Aortic smooth muscle cell (primary cell): ENCODE measurements around a stretch of chr2.

DNA sequence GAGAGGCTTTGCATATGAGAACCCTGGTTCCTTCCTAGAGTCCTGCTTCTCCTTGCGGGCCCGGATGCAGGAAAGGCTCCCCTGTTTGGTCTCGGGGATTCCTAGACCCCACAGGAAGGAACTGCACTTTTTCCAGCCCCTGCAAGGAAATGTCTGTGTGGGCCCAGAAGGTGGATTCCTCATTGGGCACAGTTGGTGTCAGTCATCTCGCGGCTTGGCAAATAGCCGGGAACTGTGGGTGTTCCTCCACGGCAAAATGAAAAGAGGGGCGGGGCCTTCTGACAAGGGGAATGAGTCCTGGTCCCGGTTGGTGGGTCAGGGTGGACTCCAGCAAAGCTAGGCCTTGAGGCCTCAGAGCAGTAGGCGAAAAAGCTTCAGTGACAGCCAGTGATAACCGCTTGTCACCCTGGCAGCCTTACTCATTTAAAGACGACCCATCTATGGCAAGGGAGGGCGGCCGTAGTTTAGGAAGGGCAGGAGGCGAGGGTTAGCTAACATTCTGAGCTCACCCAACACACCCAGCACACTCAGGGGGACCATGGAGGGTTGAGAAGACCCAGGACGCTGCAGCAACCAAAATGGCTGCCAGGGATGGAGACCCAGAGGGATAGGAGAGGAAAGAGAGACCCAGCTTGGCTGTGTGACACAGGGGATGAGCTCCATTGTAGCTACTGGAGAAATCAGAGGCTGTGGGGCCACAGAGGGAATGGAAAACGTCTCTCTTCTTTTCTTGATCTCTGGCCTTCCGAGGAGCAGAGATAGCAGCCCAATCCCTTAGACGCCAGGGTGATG is 16.5 kb downstream of the SLC4A3 start:
- RRBS, result no CpG with 5 or more reads among the region's 19 CpGs

DNA sequence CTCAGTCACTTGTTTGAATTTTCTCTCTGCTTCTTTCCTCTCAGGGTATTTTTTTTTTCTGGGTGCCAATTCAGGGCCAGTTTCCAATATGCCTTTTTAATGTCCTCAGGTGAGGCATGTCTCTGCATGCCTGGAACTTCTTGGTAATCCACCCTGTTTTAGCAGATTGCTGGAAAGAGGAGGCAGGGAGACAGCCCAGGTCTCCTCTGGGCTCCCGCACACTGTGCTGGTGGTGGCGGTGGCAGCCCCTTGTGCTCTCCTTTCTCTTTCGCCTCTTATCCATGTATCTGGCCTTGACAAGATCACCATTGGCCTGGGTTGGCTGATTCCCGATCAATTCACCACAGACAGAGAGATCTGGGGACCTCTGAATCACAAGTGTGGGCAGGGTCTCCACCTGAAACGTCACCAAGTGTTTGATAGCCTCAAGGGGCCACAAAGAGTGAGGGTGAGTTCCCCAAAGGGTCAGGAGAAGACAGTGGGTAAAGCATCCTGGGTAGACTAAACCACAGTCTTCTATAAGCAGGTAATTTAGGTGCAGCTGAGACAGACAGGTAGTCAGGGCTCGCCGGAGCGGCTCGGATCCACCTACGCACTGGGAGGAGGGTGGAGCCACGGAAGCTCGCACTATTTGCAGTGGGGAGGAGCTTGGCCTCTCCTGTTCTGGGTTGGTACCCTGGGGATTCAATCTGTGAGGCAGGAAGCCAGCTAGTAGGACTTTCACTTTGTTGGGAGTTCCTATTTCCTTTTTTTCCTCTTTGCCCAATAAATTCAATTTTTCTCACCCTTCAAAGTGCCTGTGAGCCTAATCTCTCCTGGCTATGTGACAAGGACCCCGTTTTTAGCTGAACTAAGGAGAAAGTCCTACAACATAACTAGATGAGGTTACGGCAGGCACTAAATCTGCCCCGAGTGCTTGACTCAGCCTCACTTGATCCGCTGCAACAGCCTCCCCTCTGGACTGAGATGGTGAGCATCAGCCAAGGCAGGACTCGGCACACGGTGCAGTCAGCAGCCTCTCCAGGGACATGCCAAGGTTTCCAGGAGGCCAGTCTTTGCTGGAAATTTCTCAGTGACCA is 57.5 kb downstream of the SLC4A3 start:
- RRBS, result no CpG with 5 or more reads among the region's 18 CpGs

DNA sequence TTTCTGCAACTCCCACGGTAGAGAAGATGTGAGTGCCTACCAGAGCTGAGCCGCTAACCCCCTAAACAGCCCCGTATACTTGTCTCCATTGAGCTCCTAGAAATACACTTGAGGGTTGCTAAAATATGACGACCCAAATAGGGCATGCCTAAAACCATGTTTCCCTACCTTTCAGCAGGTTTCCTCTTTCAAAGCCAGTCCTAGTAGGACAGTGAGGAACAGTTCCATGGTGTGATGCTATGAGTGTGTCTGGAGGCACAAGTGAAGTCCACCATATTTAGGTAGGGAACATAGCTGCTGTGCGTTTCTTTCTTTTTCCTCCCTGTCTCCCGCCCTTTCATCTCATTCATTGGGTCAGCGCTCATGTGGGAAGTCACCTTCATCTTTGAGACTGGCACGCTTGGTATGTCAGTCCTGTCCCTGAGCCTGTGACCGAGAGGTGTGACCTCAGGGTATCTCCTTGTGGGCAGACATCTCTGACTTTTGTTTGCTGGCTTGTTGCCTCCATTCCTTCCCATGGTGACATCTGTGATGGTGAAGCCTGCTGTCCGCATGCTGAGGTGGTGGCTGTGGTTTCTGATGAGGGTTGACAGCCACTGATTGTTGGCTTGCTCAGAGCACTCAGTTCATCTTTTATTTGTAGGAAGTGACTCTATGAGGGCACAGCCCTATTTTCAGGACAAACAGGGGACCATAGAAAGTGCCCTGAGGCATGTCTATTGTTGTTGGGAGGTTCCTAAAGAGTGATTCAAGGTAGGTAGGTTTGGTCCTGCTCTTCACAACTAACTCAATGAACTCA is 139.1 kb downstream of the SLC4A3 start:
- RRBS, result no CpG with 5 or more reads among the region's 10 CpGs

- RRBS, result no CpG with 5 or more reads among the region's 11 CpGs
Observed at GRCh38 chr2:222290298-222290906, 8.4 kb downstream of the PAX3 start.

DNA sequence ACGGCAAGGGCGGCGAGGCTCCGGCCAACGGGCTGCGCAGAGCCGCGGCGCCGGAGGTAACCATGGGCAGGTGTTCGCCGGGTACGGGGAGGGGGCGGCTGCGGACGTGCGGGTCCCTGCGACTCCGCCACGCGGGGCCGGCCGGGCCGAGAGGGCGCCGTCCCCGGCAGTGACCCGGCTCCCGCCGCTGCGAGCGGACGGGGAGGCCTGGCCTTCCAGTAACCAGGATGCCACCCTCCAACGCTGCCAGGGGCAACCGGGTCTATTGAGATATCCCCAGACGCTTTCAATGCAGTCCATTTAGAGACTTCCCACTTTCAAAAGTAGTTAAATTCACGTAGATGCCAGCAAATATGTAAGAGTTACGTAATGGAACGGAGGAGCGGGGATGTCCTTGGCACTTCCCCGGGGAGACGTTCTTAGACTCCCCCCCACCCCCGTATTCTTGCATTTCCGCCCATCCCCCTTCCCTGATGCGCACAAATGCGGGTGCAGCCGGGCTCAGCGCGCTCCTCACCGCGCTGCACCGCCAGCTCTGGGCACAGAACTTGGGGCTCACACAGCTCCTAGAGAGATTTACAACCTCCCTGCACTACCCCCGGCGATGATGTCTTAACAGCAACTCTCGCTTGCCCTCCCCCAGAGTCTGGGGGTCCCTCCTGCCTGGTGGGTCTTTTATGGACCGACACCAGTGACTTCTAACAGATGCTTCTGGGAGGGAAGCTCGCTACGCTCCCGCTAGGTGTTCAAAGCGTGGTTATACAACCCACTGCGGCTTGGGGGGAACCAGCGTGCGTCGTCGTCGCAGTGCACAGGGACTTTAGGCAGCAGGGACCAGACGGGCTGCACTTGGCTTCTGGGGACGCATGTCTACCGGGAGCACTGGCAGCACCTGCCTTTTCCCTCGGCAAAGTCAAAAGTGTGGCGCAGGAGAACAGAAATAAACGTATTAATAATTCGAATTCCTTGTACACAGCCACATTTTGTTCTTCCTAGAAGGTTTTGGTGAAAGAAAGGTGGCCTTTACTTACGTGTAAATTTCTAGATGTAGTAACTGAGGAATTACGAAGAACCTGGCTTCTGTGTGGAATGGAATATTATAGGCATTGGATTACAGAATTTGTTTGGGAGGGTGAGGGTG is 793 bp downstream of the SGPP2 start:
- RRBS, result 4% methylated on average over 31 of the region's 75 CpGs

- RRBS, result no CpG with 5 or more reads among the region's 1 CpG
Observed at GRCh38 chr2:222637139-222637467, 18.8 kb downstream of the FARSB start.

DNA sequence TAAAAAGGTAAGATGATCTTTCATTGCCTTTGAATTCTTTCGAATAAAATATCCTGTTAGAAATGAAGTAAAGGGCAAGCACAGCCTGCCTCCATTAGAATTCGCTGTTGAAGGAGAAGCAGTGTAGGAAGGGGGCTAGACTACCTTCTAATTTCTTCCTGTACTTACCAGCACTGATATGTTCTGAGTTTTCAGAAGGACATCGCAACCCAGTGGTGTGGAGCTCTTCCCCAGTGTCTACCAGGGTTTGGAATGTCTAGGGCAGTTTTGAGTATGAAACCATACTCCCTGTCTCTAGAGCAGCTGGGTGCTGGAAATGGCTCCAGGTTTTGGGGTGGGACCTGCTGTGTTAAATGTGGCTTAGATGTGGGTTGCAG is 48.3 kb downstream of the ACSL3 start:
- RRBS, result no CpG with 5 or more reads among the region's 3 CpGs

DNA sequence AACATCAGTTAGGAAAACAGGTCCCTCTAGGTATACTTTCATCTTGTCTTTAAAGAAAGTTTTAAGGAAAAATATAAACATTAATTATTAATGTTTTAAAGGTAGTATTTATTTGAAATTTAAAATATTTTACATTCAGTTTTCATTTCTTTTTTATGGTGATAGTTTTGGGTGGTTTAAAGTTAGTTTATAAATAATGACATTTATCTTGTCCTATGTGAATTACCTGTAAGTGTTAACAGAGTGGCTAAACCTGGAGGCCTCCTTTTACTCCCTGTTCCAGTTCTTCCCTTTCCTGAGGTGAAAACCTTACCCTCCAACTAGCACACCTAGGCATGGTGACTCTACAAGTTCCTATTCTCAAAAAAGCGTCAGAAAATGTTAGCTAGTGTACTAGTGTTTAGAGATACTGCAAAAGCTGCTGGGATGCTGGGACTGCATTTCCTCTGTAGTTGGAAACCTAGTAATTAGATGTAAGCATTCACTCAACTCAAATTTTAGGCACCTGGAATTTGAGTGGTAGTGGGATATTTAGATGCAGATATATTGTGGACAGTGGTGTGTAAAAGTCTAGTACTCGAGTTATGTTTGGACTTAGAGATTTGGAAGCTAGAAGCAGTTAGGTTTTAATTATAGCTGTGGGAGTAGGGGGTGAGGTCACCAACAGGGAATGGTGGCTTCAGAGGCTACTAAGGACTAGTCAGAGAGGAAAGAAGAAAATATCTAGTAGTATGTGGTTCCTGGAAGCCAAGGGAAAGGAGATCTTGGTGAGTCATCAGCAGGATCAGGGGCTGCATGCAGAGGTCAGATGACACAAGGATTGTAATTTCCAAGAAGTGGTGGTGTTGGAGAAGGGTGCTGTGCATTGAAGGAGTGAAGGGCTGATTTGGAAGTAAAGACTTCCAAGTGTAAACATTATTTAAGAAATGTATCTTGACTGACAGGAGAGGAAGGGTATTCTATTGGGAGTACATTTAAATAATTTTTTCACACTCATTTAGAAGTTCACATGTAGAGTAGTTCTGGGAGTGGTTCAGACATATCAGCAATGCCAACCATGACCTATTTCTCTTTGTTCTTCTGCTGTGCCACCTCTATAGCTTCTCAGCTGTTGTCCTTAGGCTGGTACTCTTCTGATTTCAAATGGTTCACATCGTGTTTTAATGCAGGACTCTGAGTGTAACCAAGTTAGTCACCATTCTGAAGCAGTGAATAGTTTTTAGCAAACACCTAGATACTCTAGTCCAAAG is 58.9 kb downstream of the ACSL3 start:
- RRBS, result no CpG with 5 or more reads among the region's 3 CpGs

GRCh38 chr2:222934829-222935336 is 74.0 kb downstream of the ACSL3 start:
- RRBS, result no CpG with 5 or more reads among the region's 4 CpGs

DNA sequence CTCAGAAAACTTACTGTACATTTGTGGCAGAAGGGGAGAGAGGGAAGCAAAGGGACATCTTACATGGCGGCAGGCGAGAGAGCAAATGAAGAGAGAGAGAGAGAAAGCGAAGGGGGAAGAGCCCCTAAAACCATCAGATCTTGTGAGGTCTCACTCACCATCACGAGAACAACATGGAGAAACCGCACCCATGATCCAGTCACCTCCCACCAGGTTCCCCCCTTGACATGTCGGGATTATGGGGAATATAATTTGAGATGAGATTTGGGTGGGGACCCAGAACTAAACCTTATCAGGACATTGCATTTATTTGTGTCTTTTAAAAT is 75.9 kb downstream of the ACSL3 start:
- RRBS, result no CpG with 5 or more reads among the region's 6 CpGs

DNA sequence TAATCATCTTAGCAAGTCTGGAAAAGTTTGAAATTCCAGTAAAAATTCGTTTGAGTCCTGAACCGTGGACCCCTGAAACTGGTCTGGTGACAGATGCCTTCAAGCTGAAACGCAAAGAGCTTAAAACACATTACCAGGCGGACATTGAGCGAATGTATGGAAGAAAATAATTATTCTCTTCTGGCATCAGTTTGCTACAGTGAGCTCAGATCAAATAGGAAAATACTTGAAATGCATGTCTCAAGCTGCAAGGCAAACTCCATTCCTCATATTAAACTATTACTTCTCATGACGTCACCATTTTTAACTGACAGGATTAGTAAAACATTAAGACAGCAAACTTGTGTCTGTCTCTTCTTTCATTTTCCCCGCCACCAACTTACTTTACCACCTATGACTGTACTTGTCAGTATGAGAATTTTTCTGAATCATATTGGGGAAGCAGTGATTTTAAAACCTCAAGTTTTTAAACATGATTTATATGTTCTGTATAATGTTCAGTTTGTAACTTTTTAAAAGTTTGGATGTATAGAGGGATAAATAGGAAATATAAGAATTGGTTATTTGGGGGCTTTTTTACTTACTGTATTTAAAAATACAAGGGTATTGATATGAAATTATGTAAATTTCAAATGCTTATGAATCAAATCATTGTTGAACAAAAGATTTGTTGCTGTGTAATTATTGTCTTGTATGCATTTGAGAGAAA is 80.8 kb downstream of the ACSL3 start:
- RRBS, result no CpG with 5 or more reads among the region's 7 CpGs

DNA sequence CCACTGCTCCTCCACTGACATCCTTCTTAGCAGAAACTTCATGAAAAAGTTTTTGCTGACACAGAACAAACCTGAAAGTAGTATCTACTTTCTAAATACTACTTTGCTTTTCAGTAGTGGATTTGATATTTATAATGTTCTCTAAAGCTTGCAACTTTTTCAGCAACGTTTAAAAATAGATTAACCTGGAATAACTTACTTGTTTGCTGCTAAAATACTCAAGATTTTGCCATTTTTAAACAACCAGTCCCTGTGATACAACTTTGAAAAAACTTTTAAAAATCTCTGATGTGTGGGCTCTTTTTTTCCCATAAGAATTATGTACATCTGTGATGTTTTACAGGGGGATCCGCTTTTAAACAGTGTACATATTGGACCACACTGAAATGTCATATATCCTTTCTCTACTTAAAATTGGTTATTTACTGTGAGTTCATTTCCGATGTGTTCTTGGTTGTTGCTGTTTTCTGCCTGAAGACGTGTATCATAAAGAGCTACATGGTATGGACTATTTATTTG is 83.3 kb downstream of the ACSL3 start:
- RRBS, result no CpG with 5 or more reads among the region's 4 CpGs

GRCh38 chr2:223050711-223051674 is 997 bp upstream of the KCNE4 start:
- RRBS, result no CpG with 5 or more reads among the region's 14 CpGs

DNA sequence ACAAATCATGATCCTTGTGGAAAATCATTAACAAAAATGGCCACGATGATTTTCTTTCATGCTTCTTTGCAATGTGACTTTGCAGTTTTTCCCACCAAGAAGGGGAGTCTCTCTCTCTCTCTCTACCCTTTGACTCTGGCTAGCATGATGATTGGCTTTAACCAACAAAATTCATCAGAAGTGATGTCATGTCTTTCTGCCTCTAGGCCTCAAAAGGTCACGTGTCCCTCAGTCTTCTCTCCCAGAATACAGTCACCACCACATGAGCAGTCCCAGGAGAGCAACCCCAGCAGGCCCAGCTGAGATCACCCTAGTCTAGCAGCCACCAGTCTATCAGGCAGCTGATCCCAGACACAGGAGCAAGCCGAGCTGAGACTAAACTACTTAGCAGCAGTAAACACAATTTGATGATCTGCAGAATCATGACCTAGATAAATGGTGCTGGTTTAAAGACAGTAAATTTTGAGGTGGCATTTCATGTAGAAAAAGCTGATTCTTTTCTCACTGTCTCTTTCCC is 132.8 kb downstream of the SCG2 start:
- RRBS, result no CpG with 5 or more reads among the region's 3 CpGs

DNA sequence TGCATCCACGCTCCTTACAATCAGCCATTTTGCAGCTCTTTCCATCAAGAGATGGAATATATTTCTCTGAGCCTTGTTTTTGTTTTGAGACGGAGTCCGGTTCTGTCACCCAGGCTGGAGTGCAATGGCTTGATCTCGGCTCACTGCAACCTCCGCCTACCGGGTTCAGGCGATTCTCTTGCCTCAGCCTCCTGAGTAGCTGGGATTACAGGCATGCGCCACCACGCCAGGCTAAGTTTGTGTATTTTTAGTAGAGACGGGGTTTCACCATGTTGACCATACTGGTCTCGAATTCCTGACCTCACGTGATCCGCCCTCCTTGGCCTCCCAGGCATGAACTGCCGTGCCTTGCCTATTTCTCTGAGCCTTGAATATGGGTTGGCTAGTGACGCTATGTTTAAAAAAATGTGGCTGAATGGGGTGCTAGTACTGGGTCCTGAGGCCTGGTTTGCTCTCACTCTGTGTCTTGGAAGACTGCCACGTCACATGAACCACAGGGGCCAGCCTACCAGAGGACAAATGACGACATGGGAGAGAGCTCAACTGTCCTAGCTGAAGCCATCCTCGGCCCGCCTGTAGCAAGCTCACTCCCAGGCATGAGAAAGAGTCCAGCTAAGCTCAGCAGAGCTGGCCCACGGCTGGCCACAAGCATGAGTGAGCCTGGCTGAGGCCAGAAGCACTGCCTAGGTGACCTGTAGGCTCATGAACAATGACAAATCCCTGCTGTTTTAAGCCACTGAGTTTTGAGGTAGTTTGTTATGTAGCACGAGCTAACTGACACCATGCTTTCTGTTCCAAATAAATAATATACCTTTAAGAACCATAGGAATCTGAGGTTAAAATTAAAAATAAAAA is 14.6 kb downstream of the WDFY1 start:
- RRBS, result no CpG with 5 or more reads among the region's 21 CpGs

DNA sequence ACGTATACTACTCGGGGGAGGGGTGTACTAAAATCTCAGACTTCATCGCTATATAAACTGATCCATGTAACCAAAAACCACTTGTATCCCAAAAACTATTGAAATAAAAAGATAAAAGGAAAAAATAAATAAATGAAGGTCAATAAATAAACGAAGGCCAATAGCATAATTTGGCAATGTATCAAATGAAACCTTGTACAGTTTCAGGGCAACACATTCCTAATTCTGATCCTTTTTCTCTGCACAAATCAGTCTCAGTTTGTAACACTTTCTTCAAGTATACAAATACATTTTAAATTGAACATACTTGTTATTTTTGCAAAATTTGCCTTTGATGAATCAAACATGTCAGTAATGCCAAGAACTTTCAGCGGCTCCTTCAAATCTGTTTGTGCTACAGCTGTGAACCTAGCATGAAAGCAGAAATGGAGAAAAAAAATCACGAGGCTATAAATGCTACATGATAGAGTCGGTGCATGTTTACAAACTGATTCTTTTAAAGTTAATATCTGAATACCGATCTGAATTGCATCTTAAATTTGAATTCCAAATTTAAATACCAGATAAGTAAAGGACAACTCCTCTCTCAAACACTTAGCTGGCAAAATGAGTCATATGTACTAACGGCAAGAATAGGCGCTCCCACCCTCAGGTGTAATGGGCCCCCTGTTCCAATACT is 25.2 kb downstream of the MRPL44 start:
- RRBS, result no CpG with 5 or more reads among the region's 10 CpGs

GRCh38 chr2:224412046-224412414 is 10.1 kb upstream of the FAM124B start:
- RRBS, result no CpG with 5 or more reads among the region's 13 CpGs

- RRBS, result no CpG with 5 or more reads among the region's 5 CpGs
Observed at GRCh38 chr2:224448983-224449520, 47.1 kb upstream of the FAM124B start.